Esophagus muscularis mucosa (tissue), 4 donors: ENCODE measurements around a stretch of chr15.

GRCh38 chr15:35355796-35356488 is 190.0 kb downstream of the DPH6 start:
- PRO-cap: no peak
- RAMPAGE, long total RNA, 4 experiments: no peak in any of the 4 experiments

DNA sequence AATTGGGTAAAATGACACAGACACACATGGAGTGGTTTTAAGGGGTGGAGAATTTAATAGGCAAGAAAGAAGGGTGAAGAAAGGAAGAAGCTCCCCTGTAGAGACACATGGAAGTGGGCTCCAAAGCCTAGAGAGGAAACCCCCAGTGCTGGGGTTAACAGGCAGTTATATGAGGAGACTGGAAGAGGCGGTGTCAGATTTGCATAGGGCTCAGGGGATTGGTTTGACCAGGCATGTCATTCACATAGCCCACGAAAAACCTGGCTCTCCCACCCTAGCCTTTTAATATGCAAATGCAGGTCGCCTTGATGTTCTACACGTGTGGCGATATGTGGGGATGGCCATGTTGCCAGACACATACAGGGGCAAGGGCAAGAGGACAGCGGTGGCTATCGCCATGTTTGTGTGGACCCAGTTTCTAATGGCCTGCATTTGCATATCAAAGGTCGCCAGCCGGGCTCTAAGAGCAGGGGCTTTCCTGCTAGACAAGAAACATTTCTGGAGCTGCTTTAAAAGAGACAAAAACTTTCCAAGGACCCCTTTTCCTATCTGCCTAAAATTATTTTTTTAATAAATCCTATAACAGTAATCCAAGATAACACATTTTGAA is 2.0 kb upstream of the DPH6 start:
- PRO-cap: no peak
- RAMPAGE, long total RNA, 4 experiments: no peak in any of the 4 experiments

- PRO-cap: no peak
- RAMPAGE, long total RNA, 4 experiments: no peak in any of the 4 experiments
Measured at GRCh38 chr15:36599493-36599946, 20.1 kb downstream of the CDIN1 start.

DNA sequence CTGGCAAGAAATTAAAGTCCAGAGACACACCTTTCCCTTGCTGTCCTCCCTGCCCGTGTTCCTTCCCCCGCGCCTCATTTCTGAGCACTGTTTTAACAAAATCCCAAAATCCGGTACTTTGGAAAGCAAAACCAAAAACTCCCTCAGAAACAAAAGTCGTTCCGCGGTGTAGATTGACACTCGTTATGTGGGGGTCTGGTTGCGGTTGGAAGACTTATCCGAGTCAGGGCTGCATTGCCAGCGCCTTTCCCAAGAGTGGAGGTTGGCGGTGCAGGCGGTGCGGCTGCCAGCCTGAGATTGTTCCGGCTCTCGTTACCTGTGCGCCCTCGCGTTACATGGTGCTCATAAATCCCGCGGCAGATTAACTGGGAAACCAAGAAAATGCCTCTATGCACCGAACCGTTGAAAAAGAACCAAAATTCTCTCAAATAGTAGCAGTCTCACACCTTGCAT is 217.7 kb downstream of the MEIS2 start:
- PRO-cap: no peak
- RAMPAGE, long total RNA, 4 experiments: no peak in any of the 4 experiments

DNA sequence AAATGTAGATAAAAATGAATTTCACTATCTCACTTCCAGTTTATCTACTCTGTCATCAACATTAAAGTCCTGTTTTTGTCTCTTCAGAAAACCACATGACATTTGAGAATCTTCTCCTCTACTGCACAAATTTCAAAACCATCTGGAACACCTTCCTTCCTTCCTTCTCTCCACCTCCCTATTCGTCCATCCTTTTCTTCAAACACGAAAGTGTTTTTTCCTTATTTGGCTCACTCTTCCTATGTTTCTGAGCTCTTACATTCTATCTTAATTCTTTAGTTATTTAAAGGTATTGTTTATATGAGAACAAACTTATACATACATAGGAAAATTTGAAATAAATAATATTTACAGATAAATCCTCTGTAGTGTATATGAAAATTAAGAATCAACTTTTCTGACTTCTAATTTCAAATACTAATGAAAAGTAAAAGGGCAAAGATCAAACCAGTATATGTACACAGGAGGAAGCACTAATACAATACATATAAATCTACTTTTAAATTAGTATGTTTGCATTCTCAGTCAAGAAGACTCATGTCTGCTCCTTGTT is 131.0 kb downstream of the MEIS2 start:
- PRO-cap: no peak
- RAMPAGE, long total RNA, 4 experiments: no peak in any of the 4 experiments

GRCh38 chr15:38072228-38072509 is 137.7 kb downstream of the TMCO5A start:
- PRO-cap: unidirectional peak, plus-strand start at chr15:38072391
- RAMPAGE, long total RNA, 4 experiments: no peak in any of the 4 experiments

DNA sequence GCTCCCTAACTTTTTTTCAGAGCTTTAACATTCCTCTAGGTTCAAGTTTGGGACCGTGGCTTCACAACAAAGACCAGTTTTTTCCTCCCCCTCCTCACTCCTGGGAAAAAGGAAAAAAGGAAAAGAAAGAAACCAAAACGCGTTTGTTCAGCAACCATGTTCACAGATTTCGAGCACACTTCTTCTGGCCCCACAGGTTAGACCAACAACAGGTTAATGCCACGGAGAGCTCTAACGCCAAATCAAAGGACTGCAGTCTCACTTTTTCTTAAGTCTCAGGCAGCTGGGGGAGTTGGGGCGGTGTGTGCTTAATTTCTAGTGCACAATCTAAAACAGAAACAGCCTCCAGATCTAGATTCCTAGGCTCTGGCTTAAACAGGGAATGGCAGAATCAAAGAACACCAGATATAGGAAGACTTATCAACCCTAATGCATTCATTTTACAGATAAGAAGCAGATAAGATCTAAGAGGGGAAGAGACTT is 139.1 kb downstream of the TMCO5A start:
- PRO-cap: no peak
- RAMPAGE, long total RNA, 4 experiments: no peak in any of the 4 experiments

DNA sequence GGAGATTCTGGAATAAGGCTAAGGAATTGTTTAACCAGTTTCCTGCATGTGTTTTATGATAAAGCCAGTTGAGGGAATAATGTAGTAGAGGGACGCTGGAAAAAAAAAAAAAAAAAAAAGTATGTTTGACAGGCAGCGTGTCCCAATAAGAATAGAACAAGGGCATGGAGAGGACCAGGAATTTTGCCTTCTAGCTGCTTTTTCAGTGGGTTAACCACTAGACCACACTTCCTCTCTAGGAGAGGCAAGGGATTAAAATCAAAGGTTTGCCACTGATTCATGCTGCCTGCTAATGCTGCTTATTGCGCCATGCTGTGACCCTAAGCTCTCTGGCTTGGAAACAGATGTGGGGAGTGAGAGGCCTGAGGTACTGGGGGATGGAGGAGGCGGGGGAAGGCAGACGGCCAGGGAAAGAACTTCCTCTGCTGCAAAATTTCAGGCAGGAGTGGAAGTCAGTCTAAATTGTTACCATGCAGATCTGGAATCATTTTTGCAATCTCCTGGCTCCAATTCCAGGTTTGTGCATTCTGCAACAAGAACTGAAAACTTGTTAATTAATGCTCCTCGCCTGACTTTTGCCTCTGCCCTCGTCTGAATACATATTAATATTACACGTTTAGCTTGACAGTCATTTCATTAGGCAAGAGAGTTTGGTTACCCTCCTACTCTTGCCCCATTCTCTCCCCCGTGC is 121.9 kb upstream of the SPRED1 start:
- PRO-cap: bidirectional peak, plus-strand start at position 455 of the sequence, minus-strand start at position 294 of the sequence
- RAMPAGE, long total RNA, 4 experiments: no peak in any of the 4 experiments

GRCh38 chr15:38327114-38327841 is 74.6 kb downstream of the SPRED1 start:
- PRO-cap: no peak
- RAMPAGE, long total RNA, 4 experiments: no peak in any of the 4 experiments

- PRO-cap: no peak
- RAMPAGE, long total RNA, 4 experiments: no peak in any of the 4 experiments
Measured at GRCh38 chr15:38610673-38611627, 46.3 kb upstream of the RASGRP1 start.

DNA sequence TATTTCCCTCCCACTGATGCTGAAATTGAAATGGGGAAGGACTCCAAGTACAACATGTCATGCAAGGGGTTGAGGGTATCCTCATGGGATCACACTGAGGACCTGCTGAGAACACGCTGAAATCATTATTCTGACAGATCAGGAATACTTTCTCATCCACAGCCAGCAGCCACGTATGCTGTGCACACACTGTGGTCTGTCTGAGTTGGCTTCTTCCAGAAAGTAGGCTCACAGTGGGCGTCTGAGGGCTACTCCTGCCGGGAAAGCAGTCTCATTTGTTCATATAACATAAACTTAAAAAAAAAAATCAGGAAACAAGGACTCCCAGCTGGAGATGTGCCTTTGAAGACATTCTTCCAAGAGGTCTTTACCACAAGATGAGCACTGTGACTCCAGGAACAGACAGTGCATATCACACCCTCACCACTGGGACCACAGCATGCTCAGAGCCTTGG is 300.4 kb upstream of the RASGRP1 start:
- PRO-cap: bidirectional peak, plus-strand start at position 155 of the sequence, minus-strand start outside the sequence
- RAMPAGE, long total RNA, 4 experiments: no peak in any of the 4 experiments

DNA sequence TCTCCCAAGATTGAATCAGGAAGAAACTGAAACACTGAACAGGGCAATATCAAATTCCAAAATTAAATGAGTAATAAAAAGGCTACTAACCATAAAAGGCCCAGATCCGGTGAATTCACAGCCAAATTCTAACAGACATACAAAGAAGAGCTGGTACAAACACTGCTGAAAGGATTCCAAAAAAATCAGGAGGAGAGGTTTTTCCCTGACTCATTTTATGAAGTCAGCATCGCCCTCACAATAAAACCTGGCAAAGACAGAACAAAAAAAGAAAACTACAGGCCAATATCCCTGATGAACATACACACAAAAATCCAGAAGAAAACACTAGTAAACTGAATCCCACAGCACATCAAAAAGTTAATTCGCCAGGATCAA is 462.3 kb upstream of the THBS1 start:
- PRO-cap: no peak
- RAMPAGE, long total RNA, 4 experiments: no peak in any of the 4 experiments

- PRO-cap: no peak
- RAMPAGE, long total RNA, 4 experiments: no peak in any of the 4 experiments
Measured at GRCh38 chr15:39358306-39359102, 222.4 kb upstream of the THBS1 start.

- PRO-cap: no peak
- RAMPAGE, long total RNA, 4 experiments: no peak in any of the 4 experiments
Measured at GRCh38 chr15:39583945-39584613, 3.2 kb downstream of the THBS1 start.

DNA sequence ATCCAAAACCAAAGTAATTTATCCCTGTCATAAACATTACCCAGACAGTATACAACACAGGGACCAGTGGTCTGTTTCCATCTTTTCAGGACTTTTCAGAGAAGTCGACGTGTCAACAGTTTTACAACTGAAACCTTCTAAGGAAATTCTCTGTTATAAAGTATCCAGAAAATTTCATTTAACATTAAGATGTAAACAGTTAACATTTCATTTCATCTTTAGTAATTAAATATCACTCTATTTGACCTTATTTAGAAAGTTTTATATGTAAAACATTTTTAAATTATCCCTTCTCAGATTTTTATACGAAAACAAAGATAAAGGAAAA is 11.1 kb downstream of the THBS1 start:
- PRO-cap: no peak
- RAMPAGE, long total RNA, 4 experiments: no peak in any of the 4 experiments

DNA sequence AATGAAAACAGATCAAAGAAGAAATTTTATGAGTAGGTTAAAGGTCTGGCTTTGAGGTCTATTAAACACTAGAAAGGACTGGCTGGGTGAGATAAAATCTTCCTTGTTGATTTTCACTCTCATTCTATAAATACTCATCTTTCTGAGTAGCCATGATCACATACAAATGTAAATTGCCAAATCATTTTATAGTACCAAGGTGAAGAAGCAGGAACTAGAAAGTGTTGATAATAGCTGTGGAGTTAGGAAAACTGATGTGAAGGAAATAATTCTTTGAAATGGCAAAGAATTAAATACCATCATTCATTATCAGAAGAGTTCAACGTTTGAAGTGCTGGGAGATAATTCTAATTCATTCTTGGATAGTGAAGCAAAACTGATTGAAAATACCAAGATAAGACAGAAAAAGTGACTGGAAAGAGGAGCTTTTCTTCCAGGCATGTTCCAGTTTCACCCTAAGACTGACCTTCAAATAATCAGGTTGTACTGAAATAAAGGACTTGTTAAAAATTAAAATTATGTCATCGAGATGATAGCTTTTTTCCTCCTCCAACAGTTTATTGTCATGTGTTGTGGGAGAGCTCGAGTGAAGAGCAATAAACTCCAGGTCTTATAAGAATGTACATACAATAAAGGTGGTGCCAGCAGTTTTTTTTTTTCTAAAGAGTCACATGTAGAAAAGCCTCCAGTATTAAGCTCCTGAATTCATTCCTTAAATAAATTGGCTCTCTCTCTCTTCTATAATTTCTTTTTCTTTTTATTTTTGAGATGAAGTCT is 17.5 kb downstream of the THBS1 start:
- PRO-cap: no peak
- RAMPAGE, long total RNA, 4 experiments: no peak in any of the 4 experiments

DNA sequence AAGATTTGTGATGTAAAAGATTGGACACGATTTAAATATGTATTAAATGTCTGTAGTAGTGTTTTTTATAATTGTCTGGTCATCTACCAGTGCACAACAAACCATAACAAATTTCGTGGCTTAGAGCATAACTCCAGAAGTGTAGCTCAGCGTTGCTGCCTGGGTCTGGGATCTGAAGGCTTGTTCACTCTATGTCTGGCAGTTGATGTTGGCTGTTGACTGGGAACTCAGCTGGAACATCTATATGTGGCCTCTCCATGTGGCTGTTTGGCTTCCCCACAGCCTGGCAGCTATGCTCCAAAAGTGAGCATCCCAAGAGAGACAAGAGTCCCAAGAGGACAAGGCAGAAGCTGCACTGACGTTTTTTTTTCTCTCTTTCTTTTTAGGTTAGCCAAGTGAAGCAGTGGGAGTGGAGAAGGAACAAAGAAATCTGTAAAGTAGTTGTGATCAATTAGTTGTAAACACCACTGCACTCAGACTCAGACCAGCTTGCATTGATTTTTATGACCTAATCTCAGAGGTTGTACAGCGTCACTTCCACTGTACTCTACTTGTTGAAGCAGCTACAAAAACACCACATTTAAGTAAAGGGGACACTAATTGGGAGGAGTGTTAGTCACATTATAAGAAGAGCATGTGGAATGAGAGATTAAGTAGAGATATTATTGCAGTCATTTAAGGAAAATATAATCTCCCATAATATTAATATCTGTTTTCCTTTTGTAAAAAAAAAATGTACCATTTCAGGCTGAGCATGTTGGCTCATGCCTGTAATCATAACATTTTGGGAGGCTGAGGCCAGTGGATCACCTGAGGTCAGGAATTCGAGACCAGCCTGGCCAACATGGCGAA is 2.6 kb upstream of the GPR176 start:
- PRO-cap: no peak
- RAMPAGE, long total RNA, 4 experiments: no peak in any of the 4 experiments

- PRO-cap: unidirectional peak, plus-strand start at chr15:39976663
- RAMPAGE, long total RNA, 4 experiments: no peak in any of the 4 experiments
Measured at GRCh38 chr15:39976112-39976960, 42.4 kb downstream of the EIF2AK4 start.

DNA sequence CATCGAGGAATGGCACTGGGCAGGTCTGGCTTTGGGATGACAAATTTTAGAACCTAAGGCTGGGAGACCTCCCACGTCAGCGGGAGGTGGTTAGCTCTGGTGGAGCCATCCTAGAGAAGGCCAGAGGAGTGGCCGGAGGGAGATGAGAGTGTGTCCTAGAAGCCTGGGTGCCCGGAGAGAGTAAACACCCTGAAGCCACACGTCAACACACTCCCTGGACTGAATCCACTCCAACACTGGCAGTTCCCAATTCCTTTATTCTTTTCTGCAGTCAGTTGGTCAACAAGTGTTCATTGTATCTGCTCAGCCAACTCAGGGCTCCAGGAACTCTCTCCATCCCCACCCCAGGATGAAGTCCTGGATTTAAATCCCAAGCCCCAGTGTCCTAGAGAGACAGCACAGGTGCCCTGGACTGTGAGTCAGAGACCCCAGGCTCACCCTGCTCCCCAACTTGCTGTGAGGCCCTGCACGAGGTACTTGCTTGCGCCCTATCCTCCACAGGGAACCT is 5.5 kb upstream of the SRP14 start:
- PRO-cap: no peak
- RAMPAGE, long total RNA, 4 experiments: no peak in any of the 4 experiments

DNA sequence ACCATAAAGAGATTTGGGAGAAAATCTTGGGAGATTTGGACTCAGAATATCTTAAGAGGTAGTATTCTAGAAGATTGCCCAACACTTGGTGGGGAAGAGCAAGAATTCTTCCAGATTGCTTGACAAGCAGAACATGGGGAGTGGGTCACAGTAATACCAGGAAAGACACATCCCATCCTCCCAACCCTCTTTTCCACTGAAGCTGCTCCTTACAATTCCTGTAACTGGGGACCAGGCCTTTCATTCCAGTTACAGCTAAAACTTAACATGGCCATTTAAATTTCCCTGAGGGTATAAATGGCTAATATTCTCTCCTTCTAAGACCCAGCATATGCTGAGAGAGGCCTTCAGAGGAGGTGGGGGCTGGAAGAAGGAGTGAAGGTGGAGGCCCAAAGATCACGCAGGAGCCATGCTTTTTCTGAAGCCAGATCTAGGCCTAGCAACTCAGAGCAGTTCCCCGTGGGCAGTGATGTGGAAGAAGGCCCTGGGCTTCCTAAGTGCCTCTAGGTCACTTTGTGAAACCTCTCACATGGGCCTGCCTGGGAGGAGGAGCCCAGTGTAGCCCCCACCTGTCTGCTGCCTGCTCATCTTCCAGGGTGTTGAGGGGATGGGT is 10.7 kb upstream of the SRP14 start:
- PRO-cap: no peak
- RAMPAGE, long total RNA, 4 experiments: no peak in any of the 4 experiments